Cardiac ventricle fibroblast (primary cell): ENCODE results near the genes IL36A and DDX18.

- RAMPAGE, long total RNA = no peak
Observed at GRCh38 chr2:112782251-112782600, 2.1 kb downstream of the IL1A start.

GRCh38 chr2:112793656-112794014 is 9.3 kb upstream of the IL1A start:
- RAMPAGE, long total RNA = no peak

DNA sequence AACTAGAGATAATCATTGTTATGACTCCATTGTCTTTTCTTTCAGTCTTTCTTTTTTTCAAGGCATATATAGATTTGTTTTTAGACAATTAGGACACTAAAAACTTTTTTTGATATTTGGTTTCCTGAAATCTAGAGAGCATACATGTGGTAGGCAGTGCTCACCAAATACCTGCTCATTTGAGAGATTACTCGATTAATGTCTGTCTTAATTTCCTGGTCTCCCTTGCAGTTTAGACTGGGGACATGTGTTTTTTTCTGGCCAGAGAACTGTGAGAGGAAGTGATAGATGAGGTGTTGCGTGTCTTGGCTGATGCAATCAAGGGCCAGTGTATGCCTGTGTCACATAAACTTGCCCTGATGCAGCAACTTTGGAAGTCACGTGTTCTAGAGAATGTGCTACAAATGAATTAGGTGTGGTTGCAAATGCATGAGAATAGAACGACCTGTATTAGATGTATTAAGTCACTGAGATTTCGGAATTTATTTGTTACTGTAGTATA is 9.8 kb upstream of the IL1A start:
- RAMPAGE, long total RNA = no peak

DNA sequence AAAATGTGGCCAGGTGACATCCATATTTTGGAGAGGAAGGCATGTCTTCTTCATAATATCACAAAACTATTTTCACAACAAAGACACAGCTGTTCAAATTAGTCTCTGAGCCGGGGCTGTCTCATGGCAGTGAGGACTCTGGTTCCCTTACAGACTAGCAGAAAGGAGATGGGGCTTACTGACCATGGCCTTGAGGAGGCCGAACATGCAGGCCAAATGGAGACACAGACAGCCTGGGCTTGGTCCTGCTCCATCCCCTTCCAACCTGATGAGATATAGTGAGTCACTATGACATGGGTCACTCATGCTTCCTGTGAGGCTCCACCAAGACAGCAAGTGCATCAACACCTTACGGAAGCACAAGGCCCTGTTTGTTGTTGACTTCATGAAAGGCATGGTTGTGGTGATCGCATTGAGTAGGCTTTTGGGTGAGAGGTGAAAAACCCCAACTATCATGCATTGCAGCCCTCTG is 9.8 kb downstream of the IL37 start:
- RAMPAGE, long total RNA = no peak

GRCh38 chr2:113005172-113006267 is at the start of gene IL36A:
IL36A (plus strand) TSS chr2:113005459.
- RAMPAGE, long total RNA = no peak

GRCh38 chr2:113122186-113122730 is 5.1 kb upstream of the IL1RN start:
- RAMPAGE, long total RNA = no peak

GRCh38 chr2:113167006-113167926 is 6.5 kb upstream of the PSD4 start:
- RAMPAGE, long total RNA = no peak

GRCh38 chr2:113438204-113438771 is 797 bp downstream of the ZNG1B start:
- RAMPAGE, long total RNA = no peak

GRCh38 chr2:113598165-113598925 is 28.7 kb upstream of the RABL2A start:
- RAMPAGE, long total RNA = no peak

DNA sequence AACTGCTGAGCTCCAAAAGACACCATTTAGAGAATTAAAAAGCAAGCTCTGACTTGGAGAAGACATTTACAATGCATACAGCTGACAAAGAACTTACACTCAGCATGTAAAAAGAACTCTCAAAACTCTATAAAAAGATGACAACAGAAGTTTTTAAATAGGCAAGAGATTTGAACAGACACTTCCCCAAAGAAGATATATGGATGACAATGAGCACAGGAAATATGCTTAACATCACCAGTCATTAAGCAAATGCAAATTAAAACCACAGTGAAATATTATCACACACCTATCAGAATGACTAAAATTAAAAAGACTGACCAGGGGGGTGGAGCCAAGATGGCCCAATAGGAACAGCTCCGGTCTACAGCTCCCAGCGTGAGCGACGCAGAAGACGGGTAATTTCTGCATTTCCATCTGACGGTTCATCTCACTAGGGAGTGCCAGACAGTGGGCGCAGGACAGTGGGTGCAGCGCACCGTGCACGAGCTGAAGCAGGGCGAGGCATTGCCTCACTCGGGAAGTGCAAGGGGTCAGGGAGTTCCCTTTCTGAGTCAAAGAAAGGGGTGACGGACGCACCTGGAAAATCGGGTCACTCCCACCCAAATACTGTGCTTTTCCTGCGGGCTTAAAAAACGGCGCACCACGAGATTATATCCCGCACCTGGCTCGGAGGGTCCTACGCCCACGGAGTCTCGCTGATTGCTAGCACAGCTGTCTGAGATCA is 28.9 kb downstream of the RABL2A start:
- RAMPAGE, long total RNA = no peak

DNA sequence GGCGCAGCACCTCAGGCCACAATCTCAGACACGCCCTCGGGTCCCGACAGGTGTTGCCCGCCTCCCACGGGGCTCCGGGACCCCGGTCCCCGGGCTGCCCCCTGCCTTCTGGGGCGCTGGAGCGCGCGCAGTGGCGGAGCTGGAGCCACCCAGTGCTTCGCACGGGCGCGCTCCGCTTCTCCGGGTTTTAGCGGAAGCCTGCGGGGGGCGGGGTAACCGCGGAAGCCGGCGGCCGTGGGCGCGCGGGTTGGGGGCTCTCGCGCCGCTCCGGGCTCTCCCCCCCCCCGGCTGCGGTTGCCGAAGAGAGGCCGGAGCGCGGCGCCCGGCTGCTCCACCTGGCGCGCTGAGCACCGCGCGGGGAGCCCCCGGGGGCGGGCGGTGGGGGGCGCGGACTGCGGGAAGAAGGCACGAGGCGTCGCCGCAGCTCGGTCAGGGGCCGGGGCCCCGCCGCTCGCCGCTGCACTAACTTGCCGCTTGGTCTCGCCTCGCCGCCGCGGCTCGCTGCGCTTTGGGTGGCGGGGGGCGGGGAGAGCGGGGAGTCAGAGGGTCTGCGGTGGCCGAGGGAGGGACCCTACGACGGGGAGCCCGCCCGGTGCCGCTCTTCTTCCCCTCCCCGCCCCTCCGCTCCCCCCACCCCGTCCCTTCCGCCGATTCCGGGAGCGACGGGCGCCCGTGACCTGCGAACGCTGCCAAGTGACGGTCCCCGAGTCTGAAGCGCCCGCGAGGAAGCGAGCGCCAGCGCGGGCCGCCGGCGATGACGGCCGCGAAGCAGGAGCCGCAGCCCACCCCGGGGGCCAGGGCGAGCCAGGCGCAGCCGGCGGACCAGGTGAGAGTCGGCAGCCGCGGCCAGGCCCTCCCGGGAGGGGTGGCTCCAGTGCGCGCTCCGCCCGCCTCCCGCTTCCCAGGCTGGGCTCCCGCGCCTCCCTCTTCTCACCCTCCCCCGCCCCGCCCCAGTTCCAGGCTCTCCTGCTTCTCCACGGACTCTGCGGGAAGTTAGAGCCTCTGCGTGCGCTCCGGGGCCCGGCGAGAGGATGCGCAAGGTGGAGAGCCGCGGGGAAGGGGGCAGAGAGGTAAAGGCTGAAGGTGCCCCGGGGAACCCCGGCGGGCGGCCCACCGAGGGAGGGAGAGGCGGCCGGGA is 719.1 kb downstream of the DPP10 start:
- RAMPAGE, long total RNA = no peak

- RAMPAGE, long total RNA = no peak
Observed at GRCh38 chr2:116039706-116040017, 1597.2 kb downstream of the DPP10 start.

DNA sequence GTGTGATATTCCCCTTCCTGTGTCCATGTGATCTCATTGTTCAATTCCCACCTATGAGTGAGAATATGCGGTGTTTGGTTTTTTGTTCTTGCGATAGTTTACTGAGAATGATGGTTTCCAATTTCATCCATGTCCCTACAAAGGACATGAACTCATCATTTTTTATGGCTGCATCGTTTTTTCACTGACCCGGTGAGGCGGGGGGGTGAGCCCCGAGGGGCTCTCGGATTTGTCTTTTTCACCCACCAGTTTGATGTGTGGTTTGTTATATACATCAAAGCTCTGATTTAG is 802.3 kb upstream of the DDX18 start:
- RAMPAGE, long total RNA = no peak

DNA sequence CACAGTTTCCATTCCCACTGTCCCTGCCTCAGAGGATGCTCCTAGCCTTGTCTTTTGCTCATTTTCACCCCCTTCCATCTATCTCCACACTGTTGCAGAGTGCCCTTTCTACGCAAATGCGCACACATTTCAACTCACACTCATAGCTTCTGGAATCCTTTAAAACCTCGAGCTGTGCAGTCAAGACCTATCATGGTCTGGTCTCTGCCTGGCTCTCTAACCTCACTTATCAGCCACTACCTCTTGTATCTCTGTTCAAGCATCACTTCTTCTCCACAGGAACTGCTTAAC is 95.7 kb upstream of the DDX18 start:
- RAMPAGE, long total RNA = no peak

GRCh38 chr2:117814176-117815241 is at the start of gene DDX18:
DDX18 (plus strand) TSS chr2:117814691.
- RAMPAGE, long total RNA = no peak

DNA sequence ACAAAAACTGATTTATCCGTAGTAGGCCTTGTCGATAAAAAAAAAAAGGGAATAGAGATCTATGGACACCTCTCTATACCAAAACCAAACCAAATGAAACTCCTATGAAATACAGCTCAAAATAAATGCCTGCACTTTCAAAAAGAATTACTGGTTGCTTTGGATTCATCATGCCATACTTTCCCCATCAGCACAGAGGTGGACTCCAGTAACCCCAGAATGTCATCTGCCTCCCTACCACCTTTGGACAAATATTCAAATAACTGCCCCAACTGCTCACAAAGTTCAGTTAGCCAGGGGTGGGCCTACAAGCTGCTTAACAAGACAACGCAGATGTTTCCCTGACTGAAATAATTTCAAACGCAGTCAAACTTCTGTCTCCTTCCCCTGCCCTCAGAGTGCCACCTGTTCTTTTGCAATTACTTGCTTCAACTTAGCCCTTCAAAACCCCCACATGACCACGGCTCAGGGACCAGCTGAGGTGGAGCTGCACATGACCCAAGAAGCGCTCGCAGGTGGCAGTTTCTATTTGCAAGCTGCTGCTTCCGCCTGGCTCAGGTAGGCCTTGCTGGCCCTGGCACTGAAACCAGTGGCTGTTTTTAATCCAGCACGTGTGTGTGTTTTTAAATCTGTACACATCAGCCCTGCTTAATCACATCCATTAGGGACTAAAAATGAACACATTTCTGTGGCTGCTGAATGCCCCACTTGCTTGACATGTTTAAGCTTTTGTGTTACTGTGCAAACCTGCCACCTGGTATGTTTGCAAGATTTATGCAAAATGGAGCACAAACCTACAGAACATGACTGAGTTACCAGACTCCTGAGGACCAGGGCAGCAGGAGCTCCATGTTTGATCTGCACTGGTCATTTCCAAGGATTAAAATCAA is 95.3 kb downstream of the CCDC93 start:
- RAMPAGE, long total RNA = no peak

- RAMPAGE, long total RNA = no peak
Observed at GRCh38 chr2:117949069-117949679, 64.7 kb downstream of the CCDC93 start.

GRCh38 chr2:118185008-118186049 is 97.1 kb downstream of the INSIG2 start:
- RAMPAGE, long total RNA = no peak

DNA sequence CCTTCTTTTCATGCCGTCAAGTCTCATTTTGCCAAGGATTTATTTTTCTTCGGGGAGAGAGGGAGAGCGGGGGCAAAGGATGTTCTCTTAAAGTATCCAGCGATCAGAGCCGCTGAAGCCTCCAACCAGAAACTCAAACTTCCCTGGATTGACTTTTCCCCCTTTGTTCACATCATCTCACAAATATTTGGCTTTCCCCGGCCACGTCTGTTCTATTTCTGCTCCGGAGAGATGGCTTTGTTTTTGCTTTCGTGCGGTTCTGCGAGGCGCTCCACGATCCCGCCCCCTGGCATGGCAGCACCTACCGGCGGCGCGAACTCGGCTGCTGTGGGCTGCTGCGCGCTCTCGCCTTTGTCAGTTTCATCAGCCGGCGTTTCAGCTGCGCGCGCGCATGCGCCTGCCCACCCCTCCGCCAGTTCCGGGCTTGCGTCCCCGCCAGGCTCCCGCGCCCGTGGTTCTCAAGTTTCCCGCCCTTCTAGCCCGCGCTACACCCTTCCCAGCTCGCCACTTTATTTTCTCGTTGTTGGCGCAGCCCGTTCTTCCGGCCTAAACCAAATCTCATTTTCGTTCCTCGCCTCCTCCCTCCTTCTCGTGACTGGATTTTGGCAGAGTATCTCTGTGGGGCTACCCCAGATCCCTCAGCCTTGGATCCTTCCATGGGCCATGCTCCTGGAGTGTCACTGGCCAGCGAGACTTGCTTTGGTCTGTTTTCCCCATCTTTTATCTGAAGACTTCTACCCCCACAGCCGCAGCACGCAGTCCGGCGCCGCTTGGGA is 98.0 kb downstream of the INSIG2 start:
- RAMPAGE, long total RNA = no peak

- RAMPAGE, long total RNA = no peak
Observed at GRCh38 chr2:118857472-118857741, 10.0 kb upstream of the EN1 start.